Measurements from ENCODE around the genes TFF2 and SLC37A1.

- RRBS = no CpG with 5 or more reads among the region's 16 CpGs
These were observed 19.6 kb upstream of the C2CD2 start for GRCh38 chr21:41973390-41973797.

- RRBS = no CpG with 5 or more reads among the region's 23 CpGs
These were observed 17.5 kb downstream of the ZBTB21 start for GRCh38 chr21:41992352-41993353.

GRCh38 chr21:42081188-42081624, 10.1 kb downstream of the UMODL1 start:
- RRBS = no CpG with 5 or more reads among the region's 9 CpGs

DNA sequence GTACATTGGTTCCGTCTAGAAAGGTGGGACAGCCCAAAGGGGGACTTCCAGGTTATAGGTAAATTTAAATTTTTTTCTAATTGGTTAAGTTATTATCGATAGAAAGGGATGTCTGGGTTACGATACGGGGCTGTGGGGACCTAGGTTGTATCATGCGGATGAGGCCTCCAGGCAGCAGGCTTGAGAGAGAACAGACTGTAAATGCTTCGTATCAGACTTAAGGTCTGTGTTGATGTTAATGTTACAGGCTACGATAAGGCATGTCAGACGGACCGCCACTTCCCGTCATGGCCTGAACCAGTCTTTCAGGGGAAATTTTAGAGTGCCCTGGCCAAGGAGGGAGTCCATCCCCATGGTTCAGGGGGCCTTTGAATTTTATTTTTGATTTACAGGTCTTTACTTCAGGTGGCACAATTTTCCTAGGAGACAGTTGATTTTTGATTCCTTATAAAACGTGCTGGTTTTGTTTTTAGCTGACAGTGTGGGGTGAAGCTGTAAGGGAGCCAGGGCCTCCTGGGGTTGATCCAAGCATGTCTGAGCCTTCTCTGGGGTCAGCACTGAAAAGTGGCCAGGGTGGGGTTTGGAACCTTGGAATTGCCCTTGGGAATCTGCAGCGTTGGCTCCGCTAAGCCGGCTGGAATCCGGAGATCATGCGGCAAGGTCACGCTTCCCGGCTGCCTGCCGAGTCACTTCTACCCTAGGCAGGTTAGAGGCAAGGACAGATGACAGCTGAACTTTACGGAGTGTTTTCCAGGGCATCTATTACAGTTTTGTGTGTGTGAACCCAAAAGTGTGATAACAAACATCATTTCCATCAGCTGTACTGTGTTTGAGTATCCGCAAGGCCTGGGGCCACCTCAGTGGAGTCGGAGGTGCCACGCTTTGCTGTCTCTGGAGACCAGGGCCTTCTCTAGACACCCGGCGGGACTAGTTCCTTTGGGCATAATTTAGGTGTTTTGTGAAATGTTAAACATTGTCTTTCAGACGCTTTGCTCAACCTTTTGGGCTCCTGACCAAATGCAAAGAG, 16.9 kb downstream of the ABCG1 start:
- RRBS = no CpG with 5 or more reads among the region's 26 CpGs

DNA sequence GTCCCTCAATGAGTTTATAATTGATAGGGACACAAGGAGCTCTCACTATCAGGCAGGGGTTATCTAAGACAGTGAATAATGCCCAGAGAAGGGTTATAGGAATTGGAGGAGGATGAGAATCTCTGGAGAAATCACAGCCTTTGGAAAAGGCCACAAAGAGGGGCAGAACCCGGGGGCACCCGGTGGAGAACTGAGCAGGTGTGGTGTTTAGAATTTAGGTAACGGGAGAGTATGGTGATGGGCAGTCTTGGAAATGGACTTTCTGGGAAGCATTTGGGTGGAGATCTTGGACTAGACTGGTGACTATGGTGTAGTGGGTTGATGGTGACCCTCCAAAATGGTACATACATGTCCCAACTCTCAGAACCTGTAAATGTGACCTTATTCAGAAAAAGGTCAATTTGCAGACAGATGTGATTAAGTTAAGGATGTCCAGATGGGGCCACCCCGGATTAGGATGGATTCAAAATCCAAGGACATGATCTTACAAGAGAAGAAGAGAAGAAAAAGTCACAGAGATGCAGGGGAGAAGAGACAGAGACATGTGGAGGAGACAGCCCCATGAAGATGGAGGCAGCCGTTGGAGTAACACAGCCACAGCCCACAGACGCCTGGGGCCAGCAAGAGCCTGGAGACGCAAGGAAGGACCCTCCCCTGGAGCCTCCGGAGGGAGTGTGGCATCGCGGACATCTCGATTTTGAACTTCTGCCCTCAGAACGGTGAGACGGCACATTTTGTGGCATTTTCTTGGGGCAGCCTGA, 28.5 kb downstream of the ABCG1 start:
- RRBS = no CpG with 5 or more reads among the region's 13 CpGs

- RRBS = no CpG with 5 or more reads among the region's 13 CpGs
These were observed 31.6 kb downstream of the ABCG1 start for GRCh38 chr21:42250380-42251013.

DNA sequence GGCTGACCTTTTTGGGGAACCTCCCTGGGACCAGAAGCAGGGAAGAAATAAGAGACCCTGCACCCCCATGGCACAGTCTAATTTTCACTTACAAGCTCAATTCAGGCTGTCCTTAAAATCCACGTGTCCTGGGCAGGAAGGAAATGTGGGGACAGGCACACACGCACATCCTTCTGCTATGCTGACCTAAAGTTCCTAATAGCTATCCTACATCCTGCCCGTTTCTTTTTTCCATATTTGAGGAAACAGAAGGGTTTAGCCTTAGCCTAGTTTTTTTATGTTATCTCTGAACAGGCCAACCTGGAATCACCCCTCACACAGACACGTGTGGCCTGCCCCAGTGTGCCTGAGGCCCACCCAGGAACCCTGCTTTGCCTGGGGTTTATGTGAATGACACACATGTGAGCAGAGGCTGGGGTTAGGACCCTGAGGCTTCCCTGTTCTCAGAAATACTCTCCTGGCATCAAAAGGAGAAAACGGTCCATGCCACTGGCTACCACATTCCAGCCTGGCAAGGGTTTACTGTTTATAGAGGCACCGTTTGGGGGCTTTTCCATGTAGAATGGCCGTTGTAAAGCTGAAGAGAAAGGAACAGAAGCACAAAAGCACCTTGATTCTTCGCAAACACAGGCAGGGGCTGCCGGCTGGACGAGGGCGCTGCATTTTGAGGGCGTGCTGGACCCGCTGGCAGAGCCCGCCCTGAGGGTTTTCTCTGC, 13.3 kb downstream of the TFF3 start:
- RRBS = no CpG with 5 or more reads among the region's 14 CpGs

DNA sequence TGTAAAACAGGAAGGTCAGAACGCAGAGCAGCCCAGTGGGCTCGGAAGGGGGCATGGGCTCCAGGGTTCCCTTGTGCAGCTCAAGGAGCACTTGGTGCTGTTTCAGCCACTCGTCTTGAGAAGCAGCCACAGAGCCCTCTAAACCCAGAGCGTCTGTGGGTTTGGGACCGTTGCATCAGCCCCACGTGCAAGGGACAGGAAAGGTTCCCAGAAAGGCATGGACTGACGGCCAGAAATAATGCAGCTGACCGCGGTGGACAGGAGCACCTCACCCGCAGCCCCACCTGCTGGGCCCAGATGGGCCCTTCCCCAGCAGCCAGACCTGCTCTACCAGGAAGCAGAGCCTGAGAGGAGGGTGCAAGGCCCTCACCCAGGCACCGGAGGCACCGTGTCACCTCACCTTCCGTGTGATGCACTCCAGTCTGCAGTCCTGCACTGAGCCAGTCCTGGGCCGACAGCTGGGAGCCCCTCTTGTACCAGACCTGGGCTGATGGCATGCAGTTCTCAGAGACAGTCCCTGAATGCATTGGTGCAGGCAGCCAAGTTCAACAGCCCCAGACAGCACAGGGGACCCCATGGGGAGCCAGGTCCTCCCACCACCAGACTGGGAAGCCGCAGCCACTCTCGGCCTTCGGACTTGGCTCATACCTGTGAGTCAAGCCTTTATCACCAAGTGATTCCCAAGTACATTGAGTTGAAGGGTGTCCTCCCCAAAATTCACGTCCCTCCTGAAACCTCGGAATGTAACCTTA, 4.8 kb upstream of the TFF3 start:
- RRBS = no CpG with 5 or more reads among the region's 19 CpGs

DNA sequence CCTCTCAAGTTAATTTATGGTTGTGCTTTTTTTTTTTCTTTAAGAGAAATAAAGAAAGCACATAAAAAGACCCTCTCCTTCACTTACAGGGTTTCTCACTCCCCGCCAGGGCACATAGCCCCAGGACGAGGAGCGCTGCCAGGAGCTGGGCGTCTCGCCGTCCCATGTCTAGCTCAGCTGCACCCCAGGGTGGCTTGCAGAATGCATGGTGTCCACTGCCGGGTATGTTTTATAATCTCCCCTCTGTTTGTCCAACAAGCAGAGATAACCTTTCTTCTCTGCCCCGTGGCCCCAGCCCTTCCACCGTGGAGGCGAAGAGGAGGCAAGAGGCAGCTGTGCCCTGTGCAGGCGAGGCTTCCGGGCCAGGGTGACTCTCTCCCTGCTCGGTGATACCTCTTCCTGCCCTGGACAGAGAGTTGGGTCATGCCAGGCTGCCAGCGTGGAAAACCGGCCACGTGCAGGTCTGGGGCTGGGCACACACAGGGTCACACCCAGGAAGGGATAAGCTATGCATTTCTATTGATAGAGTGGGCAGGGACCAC, at the start of gene TFF2:
TSS of gene TFF2 (minus strand) at position 203 of the 542 bp plus-strand sequence.
- RRBS = 13% methylated on average over 4 of the region's 16 CpGs

DNA sequence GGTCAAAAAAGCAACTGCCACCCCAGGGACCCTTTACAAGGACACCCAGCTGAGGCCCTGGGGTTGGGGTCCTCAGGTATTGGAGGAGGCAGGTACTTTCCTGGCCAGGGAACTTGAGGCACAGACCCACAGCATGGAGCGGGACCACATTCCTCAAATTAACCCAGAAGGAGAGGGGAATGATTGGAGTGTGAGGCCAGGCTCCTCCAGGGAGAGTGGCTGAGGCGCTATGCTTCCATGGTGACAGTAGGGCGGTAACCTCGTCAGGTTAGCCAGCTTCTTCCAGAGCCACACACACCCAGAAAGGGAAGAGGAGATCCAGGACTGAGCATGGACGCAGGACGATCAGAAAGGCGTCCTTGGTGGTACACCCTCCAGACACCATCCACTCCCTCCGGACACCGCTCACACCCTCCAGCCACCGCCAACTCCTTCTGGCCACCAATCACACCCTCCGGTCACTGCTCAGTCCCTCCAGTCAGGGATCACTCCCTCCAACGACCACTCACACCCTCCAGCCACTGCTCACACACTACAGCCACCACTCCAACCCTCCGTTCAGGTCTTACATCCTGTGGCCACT, 4.2 kb upstream of the TFF1 start:
- RRBS = 56% methylated on average over 4 of the region's 13 CpGs

DNA sequence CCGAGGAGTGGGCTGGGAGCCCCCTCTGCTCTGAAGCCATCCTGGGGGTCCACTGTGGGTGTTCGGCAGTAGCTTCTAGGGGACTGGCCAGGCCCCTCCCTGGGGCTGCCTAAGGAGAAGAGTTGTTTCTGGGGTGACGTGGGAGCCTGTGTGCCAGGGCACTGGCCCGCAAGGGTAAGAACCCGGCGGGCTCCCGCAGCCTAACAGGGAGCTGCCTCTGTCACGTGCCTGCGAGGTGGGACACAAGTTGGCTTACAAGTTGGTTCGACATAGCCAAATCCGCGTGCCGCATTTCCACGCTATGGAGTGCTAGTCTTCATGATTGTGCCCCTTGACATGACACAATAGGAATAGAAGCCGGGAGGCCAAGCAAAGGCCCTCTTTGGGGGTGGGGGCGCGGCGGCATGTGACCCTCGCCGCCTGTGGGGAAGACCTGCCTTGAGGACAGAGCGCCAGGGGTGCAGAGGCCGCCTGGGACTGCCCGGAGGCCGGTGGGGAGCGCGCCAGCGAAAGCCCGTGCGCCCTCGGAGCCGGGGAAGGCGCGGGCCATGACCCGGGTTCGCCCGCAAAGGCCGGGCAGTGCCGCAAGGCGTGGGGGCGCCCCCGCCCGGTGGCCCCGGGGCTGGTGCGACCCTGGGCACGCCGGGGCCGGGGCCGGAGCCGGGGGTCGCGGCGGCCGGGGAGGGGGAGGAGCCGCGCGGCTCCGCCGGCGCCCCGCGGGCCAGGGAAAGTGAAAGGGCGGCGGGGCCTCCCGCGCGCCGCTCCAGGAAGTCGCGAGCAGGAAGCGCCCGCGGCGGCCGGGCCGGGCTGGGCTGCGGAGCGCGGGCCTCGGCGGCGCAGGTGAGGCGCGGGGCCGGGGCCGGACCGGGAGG, at the start of gene SLC37A1:
TSS of gene SLC37A1 (plus strand) at position 768 of the 872 bp plus-strand sequence.
- RRBS = 4% methylated on average over 37 of the region's 86 CpGs

GRCh38 chr21:42553983-42554674, 40.5 kb downstream of the SLC37A1 start:
- RRBS = no CpG with 5 or more reads among the region's 14 CpGs

- RRBS = no CpG with 5 or more reads among the region's 21 CpGs
These were observed 68.4 kb downstream of the SLC37A1 start for GRCh38 chr21:42581738-42582680.

GRCh38 chr21:42593136-42593730, 60.2 kb upstream of the PDE9A start:
- RRBS = 8% methylated on average over 7 of the region's 25 CpGs

DNA sequence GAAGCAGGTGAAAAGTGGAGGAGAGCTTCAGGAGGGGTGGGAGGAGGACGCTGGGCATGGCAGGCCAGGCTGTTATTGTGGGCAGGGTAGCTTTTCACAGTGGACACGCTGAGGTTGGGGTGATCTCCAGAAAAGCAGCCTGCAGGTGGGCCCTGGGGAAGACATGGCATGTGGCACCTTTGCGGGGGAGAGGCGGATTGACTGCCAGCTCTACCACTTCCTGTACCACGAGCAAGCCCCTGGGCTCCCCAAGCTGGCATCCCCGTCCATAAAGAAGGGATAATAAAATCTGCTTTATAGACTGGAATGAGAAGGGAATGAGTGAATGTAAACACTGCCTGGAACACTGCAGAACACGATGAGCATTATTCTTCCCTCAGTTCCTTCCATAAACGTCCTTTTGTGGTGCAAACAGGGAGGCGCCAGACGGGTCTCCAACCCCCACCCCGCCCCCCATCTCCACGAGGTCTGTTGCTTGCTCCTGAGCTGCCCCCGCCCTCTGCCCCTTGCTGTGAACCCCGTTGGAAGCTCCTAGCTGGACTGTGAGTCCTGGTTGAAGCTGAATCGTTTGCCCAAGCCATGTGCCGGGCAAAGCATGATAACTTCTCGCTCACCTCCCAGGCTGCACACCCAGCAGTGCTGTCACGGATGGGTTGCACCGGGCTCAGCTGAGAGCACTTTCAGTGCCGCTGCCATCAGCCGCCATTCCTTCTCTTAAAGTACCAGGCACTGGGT, 2.1 kb downstream of the PDE9A start:
- RRBS = 39% methylated on average over 4 of the region's 21 CpGs

DNA sequence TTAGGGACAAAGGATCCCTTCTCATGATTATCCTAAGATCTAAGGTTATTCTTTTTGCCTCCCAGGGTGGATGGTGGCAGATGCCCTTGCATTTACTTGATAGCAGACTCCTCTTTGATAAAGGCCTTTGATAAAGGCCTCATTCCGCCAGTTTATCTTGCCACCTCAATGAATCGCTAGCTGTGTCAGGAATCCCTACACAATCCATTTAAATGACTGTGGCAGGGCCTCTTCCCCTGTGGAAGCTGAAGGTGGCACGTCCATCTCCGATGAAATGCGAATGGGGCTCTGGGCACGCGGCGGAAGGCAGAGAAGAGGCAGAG, 836 bp upstream of the NDUFV3 start:
- RRBS = no CpG with 5 or more reads among the region's 8 CpGs

- RRBS = no CpG with 5 or more reads among the region's 26 CpGs
These were observed 87.2 kb downstream of the SIK1 start for GRCh38 chr21:43339598-43340356.

DNA sequence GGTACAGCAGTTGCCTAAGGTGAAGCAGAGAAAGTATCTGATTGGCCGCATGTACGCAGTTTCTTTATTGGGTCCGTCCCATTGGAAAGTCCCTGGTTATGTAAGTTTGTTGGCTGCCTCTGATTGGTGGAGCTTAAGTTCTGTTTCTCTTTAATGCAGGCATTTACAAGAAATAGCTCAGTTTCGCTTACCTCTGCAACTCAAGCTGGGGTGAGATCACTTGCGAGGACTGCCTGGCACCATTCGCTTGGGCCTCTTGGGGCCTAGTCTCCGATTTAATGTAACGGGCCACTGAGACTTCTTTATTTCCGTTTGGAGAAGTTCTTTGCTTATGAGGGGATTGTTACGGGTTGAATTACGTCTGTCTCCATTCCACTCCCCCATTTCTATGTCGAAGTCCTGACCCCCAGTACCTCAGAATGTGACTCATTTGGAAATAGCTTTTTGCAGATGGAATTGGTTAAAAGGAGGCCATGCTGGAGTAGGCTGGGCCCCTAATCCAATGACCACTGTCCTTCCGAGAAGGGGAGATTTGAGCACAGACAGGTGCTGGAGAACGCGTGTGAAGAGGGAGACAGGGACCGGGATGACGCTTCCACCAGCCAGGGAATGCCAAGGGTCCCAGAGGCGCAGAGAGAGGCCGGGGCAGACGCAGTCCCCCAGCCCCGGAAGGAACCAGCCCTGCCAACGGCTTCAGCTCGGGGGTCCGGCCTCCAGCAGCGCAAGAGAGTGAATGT, 73.9 kb downstream of the SIK1 start:
- RRBS = 86% methylated on average over 7 of the region's 25 CpGs

DNA sequence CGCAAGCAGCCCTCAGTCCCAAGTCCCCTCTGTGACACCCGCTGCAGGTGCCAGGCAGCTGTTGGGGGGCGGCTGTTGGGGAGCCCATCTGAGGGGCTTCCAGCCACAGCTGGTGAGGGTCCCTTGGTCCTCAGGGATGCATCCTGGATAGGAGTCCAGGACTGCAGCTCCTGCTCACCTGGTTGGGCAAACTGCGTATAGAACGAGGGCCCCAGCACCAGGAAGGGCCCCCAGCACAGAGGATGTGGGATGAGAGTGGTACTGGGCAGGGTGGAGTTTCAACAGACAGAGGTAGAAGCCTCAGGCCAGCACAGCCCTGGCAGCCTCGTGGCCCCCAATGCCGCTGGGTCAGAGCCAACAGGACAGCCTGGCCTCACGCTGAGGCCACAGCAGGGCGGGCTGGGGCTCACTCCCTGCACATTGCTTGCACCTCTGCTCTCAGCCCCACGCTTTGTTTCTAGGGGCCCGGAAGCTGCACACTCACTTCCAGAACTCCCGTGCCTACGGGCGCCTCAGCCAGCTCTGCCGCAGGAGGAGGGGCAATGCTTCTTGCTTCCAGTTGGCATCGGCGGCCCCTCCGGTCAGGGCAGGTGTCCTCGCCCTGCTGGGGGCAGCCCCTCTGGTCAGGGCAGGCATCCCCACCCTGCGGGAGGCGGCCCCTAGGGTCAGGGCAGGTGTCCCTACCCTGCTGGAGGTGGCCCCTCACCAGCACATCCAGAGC, 73.0 kb downstream of the SIK1 start:
- RRBS = no CpG with 5 or more reads among the region's 21 CpGs

- RRBS = no CpG with 5 or more reads among the region's 29 CpGs
These were observed 53.7 kb downstream of the SIK1 start for GRCh38 chr21:43373008-43373864.